SUDHL5 (cell line): Measurements from ENCODE around the gene NCOA7.

GRCh38 chr6:119330494-119331304 is 18.9 kb downstream of the MAN1A1 start:
- PRO-cap: no peak

DNA sequence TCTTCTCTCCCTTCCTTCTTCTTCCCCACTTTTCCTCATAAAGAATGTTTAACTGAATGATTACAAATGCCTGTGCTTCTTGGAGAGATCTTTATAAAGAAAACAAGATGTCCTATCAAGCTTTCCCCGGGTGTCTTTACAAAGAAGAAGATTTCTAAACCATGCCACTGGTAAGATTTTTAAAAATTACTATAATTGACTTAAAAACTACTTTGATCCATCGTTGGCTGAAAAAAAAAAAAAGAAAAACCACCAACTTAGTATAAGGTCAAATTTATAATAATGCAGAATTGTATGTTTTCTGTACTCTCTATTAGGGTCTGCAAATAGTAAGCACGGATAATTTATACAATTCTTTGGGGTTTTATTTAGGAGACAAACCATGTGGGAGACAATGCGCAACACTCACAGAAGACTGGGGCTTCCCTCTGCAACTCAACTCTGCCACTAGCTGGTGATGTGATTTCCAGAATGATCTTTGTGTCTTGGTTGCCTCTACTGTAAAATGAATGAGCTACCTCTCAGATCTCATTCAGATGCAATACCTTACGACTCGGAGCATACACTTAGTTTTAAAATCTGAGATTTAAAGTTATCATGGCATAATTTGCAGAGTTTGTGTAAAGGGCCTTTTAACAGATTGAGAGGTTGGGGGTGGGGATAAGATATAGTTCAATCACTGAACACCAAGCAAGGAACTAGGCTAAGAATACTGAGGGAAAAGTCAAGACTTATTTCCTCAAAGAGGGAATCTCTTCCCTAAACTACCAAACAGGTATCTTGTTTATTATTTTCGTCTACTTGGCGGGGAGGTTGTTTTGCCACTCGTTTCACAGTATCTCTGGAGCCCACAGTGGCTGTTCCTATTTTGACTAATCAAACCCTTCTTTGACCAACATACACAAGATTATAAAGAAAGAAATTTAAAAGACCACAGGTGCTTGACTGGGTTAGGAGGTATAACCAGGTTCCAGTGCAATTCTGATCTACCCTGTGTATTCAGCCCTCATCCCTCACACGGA is 6.3 kb downstream of the MAN1A1 start:
- PRO-cap: no peak

DNA sequence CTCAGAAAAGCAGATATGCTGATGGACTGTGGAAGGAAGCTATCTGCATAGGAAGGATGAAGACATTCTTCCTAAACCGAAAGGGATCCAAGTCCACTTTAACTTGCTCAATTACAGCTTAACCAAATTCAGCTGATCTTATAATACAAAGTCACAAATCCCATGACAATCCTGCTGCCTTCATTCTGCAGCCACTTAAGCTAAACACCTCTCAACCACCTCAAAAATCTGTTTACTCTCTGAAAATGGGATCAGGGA is 2.6 kb downstream of the MAN1A1 start:
- PRO-cap: no peak

GRCh38 chr6:119497929-119498334 is 148.4 kb upstream of the MAN1A1 start:
- PRO-cap: unidirectional peak, minus-strand start at chr6:119498167

GRCh38 chr6:119566625-119567216 is 217.2 kb upstream of the MAN1A1 start:
- PRO-cap: no peak

DNA sequence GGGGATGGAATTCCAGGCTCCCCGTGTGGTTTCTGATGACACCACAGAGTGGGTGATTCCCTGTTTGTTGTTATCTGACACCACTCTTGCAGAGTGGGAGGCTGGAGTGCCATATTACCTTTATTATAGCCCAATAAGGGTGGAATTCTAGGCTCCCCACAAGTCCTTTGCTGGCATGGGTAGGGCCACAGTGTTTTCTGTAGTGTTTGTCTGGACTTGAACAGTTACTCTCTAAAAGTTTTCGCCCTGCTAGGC is 264.7 kb upstream of the MAN1A1 start:
- PRO-cap: no peak

GRCh38 chr6:121584682-121585071 is 149.2 kb downstream of the GJA1 start:
- PRO-cap: no peak

DNA sequence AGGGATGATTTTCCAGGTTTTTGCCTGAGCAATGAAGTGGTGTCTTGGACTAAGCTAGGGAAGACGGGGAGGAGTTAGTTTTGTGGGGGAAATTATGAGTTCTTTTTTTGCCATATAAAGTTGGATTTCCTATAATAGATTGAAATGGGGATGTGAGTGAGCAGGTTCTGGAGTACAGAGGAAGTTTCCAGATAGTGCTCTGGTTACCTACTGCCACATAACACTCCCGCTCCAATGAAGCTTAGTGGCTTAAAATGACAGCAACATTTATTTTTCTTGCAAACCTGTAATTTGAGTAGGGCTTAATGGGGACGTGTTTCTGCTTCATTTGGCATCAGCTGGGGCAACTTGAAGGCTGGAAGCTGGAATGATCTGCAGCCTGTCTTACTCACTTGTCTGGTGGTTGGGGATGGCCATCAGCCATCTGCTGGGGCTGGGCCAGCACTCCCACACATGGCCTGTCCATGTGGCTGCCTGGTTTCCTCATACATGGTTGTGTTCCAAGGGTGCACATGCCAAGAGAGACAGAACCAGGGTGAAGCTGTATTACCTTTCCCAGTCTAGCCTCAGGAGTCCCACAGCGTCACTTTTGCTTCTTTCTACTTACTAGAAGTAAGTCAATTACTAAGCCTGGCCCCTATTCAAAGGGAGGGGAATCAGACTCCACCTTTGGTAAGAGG is 344.8 kb downstream of the GJA1 start:
- PRO-cap: no peak

- PRO-cap: no peak
These were observed 356.2 kb upstream of the HSF2 start for GRCh38 chr6:122043220-122043738.

DNA sequence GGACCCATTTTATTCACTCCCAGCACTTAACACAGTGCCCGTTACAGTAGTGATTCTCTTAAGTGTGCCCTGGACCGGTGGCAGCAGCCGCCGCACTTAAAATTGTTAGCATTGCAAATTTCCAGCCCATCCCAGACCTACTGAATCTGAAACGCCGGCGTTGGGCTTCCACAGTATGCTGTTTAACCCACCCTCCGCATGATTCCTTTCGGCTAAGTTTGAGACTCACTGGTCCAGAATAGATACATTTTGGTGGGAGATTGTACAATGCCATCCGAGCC is 970 bp downstream of the SMPDL3A start:
- PRO-cap: bidirectional peak, plus-strand start at position 44 of the sequence, minus-strand start outside the sequence

DNA sequence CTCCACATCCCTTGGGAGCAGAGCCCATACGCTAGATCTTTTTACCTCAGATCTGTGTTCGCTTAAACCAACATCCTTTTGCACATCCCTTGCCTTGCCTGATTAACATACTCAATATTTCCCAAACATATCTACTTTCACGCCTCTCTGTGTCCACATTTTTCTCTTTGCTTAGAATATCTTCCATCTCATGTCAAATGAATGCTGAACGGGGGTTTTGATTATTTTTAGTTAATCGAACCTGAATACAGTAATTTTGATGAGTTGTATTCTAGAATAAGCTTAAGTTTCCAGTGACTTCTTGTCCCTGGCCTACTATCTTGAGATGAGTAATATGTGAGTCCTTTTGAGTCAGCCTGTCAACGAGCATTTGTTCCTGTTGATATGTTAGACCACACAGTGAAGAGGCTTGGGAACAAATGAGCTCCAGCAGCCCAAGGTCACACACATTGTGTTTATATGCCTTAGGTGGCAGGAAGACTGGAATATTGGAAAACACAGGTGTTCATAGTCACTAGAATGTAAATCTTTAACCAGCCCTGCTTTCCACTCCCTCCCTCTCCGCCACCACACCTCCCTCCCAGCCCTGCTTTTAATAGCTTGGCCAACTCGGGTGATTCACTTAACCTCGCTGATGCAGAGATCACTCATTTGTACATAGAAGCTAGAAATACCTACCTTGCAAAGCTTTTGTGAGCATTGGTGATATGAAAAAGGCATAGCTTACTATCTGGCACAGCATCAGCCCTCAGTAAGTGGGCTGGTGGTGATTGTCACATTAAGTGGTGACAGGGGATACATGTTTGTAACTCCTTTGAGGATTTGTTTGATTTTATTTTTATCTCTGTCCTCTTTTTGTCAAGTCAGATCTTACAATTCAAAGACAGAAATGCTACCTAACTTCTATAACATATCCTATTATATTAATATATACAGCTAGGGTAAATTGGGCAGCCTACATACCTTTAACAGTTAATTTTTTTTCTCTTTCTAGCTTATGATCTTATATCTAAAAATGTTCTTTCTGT is 9.2 kb downstream of the SMPDL3A start:
- PRO-cap: no peak

- PRO-cap: no peak
These were observed 1.0 kb upstream of the NKAIN2 start for GRCh38 chr6:123802644-123803005.

DNA sequence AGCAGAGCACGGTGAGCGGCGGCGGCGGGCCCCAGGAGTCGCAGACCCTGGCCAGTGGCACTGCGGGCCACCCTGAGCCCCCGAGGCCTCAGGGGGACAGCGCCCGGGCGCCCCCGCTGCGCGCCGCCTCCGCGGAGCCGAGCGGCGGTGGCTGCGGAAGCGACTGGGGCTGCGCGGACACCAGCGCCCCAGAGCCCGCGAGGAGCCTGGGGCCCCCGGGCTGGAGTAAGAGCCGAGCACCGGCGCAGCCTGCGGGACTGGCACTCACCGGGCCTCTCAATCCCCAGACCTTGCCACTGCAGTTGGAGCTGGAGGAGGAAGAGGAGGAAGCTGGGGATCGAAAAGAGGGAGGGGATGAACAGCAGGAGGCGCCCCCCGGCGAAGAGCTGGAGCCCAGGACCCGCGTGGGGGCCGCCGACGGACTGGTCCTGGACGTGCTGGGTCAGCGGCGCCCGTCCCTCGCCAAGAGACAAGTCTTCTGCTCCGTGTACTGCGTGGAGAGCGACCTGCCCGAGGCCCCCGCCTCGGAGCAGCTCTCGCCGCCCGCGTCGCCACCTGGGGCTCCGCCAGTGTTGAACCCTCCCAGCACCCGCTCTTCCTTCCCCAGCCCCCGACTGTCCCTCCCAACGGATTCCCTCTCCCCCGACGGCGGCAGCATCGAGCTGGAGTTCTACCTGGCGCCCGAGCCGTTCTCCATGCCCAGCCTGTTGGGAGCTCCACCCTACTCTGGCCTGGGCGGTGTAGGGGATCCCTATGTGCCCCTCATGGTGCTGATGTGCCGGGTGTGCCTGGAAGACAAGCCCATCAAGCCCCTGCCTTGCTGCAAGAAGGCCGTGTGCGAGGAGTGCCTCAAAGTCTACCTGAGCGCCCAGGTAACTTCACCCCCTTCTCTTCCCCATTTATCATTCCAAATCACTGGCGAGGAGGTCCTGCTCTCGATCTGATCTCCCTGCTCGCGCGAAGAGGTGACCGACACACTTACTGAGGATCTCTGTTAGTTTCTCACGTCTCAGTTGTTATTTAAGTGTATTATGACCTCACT is 639 bp downstream of the RNF217 start:
- PRO-cap: no peak

GRCh38 chr6:125356791-125357193 is 55.0 kb upstream of the HDDC2 start:
- PRO-cap: no peak

DNA sequence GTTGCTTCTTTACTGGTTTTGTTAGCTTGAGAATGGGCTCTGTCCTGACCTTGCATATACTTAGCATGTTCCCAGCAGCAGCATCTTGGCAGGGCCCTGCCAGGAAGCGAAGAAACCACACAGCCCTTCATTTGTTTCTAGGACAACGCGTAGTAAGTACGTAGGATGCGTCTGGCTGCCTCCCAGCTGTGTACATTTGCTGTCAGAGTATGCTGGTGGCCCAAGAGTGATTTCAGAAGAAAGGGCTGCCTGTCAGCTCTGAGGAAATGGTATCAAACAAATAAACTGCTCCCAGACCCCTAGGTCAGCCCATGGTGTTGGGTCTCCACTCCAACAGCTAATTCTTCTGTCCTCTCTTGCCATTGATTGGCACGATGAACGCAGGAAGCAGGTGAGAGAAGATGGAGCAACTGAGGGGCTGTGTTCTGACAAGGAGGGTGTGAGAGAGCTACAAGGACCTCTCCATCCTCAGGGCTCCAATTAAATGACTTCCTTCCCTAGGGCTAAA is 55.9 kb upstream of the HDDC2 start:
- PRO-cap: no peak

- PRO-cap: no peak
These were observed 61.7 kb upstream of the HDDC2 start for GRCh38 chr6:125362911-125364351.

DNA sequence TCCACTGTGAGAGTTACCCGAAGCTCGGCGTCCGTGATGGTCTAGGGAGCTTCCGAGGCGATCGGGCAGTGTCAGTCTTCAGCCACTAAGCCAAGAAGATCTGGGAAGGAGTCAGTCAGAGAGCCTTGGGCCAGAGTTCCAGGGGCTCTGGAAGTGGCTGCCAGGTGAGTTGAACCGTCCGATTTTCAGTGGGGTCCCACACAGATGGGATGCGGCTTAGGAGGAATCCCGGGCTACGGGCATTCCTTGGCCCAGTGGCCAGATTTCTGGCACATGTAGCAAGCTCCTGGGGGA is 44.4 kb upstream of the HEY2 start:
- PRO-cap: no peak

DNA sequence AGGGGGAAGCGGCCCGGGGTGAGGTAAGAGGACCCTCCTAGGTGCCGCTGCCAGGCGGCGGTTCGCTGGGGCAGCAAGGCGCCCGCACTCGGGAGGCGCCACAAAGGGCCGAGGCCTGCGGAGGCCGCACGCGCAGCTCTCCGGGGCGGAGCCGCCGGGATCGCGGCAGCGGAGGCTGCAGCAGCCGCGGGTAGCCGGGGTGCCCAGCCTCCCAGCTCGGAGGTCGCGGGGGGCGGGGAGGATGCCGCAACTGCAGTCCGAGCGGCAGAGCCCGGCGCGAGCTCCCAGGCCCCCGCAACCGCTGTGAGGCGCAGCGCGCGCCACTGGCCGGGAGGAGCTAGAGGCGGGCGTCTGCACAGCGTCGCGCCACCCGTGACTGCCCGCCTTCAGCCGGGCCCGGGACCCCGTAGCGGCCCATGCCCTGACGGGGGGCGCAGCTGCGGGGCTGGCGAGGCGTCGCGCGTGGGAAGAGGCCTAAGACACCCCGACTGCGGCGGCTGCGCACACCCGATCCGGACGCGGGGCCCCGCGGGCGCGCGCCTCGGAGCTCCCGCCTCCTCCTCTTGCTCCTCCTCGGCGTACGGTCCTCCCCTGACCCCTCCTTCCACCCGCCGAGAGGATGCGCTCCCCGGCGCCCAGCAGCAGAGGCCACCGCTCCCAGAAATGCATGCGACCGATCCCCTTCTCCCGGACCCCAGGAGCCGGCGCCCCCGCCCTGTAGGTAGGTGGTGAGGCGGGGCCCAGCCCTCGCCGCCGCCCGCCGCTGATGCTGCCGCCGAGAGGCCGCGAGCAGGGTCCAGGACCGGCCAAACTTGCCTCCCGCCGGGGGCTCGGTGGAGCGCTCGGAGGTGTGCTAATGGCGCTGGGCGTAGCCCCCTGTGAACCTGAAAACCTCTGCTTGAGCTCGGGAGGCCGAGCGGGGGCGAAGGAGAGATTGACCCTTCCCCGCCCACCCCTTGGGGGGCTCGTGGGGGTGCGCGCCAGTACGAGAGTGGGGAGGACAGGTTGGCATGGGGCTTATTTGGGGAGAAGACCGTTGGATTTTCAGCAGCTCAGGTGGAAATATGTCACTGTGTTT is at the start of gene NCOA7:
Gene NCOA7 (plus strand): TSS at position 614 of the 1,078 bp plus-strand sequence.
- PRO-cap: bidirectional peak, plus-strand start at position 323 of the sequence, minus-strand start at position 307 of the sequence; bidirectional peak, plus-strand start at position 650 of the sequence, minus-strand start at position 378 of the sequence

DNA sequence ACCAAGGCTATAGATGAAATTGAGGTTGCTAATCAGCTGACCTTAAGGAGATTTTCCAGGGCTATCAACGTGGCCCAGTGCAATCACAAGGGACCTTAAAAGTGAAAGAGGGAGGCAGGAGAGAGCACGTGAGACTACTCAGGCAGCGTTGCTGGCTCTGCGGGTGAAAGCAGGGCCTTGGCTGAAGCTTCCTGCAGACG is 78.7 kb downstream of the NCOA7 start:
- PRO-cap: no peak

DNA sequence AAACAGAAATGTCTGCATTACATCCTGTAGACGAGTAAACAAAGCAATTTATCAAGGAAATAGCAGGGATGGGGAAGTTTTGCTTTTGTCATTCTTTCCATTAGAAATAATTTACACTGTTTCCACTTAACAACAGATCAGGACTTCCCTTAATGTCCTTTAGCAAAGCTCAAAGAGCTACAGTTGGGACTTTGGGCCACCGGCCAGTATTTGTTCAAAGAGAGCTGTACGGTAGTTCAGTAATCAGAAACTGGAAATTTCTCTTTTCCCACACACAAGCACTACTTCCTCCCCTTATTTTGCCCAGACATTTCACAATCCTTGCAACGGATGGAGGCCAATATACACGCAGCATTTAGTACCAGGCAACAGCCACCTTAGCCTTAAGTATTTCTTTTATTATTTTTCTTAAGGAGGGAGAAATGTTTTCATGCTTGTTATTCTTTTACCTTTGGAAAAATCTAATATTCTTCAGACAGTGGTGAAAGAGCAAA is 12.1 kb upstream of the HINT3 start:
- PRO-cap: no peak